Melanocyte of skin (primary cell): ENCODE data around the genes GTF2B and GBP3.

- CAGE, long polyA plus RNA, 2 experiments = no peak in any of the 2 experiments
Measured at GRCh38 chr1:85545038-85545434, 35.5 kb upstream of the CCN1 start.

DNA sequence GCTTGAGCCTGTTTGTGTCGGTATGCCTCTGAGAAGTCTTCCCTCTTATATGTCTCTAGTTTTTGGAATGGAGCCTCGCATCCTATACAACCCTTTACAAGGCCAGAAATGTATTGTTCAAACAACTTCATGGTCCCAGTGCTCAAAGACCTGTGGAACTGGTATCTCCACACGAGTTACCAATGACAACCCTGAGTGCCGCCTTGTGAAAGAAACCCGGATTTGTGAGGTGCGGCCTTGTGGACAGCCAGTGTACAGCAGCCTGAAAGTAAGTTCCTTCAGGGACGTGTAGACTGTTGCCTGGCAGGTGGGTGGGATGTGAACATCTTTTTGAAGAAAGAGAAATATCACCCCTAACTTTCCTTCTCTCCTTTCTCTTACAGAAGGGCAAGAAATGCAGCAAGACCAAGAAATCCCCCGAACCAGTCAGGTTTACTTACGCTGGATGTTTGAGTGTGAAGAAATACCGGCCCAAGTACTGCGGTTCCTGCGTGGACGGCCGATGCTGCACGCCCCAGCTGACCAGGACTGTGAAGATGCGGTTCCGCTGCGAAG lies 1.9 kb downstream of the CCN1 start:
- CAGE, long polyA plus RNA, 2 experiments = no peak in any of the 2 experiments

DNA sequence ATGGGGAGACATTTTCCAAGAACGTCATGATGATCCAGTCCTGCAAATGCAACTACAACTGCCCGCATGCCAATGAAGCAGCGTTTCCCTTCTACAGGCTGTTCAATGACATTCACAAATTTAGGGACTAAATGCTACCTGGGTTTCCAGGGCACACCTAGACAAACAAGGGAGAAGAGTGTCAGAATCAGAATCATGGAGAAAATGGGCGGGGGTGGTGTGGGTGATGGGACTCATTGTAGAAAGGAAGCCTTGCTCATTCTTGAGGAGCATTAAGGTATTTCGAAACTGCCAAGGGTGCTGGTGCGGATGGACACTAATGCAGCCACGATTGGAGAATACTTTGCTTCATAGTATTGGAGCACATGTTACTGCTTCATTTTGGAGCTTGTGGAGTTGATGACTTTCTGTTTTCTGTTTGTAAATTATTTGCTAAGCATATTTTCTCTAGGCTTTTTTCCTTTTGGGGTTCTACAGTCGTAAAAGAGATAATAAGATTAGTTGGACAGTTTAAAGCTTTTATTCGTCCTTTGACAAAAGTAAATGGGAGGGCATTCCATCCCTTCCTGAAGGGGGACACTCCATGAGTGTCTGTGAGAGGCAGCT lies 2.5 kb downstream of the CCN1 start:
- CAGE, long polyA plus RNA, 2 experiments = no peak in any of the 2 experiments

GRCh38 chr1:85628632-85629542 lies 48.3 kb downstream of the CCN1 start:
- CAGE, long polyA plus RNA, 2 experiments = no peak in any of the 2 experiments

DNA sequence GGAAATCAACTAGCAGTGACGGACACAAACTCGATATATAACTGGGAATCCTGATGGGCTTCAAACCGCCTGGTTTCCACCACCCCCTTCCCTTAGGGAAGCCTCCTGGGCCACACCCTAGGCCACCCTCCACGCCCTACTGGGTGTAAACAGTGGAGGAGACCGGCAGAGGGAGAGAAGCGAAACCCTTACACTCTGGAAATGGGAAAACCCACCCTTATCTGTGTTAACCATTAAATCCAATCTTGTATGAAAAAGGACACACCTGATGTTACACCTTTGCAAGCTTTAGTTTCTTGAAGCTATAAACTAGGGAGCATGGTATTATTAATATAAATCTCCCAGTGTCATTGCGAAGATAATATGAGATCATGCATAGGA lies 650 bp upstream of the ZNHIT6 start:
- CAGE, long polyA plus RNA, 2 experiments = no peak in any of the 2 experiments

DNA sequence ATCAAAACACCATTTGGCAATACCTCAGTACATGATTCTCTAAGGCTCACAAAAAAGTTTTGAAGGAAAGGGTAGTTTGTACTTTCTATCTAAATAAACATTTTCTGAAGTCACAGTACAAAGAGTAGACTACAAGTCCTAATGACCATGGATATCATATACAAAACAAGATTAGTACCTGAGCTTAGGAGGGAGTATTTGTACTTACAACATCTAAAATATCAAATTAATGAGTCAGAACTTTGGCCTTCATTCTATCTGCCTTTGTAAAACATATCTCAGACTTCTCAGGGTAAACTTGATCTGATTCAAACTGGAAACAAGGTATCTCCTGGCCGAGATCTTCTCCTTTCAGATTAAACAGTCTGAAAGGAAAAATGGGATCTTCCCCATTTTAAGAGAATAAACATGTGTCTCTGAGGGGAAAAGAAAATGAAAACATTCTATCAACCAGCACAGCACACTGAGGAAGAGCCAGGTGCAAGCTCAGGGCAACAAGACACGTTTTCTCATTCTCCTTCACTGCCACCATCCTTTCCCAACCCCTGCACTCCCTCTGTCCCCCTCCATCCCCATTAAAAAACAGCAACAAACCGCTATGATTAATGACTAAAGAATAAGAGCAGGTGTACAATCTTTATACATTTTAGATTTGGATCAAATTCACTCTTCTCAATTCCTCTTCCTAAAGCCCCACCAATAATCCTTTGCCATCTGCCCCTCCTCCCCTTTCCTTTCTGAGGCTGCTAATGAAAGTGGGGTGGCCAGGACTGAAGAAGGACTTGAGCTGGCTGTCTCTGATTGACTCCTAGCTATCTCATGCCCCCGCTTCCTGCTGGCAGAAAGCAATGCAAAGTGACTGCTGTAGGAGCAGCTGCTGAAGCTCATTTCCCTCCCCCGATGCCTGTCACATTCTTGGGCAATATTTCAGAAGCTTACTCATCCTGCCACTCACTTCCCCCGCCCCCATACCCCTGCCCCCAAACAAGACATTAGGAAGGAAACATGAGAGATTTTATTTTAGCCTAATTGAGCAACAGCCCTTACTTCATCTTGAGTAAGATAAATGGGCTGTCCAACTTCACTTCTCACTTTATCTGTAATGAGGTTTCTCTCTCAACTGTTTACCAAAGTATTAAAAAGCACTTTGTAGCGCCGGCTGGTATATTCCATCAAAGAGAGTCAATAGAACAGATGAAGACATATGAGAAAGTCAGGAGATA lies 69.6 kb downstream of the SH3GLB1 start:
- CAGE, long polyA plus RNA, 2 experiments = no peak in any of the 2 experiments

DNA sequence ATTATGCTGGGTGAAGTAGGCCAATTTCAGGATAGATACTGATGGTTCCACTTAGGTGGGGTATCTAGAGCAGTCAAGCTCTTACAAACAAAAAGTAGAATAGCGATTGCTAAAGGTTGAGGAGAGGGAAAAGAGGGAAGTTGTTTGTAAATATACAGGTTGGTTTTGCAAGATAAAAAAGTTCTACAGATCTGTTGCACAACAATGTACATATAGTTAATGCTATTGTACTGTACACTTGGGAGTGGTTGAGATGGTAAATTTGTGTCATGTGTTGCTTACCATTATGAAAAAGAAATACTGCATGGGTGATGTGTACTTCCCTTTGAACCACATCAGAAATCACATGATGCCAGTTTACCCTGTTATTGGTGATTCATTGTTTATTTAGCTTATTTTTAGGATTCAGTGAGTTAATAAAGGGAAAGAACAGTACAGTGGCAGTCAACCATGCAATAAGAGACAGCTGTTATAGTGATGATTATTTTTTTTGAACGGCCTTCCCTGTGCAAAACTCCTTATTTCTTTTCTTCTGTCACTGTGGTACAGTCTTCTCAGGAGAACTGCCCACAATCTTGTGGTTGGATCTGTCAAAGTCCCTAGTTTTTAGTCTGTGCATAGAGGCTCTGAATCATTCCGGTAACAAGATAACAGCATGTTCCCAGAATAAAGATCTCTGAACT lies 84.0 kb downstream of the SH3GLB1 start:
- CAGE, long polyA plus RNA, 2 experiments = no peak in any of the 2 experiments

GRCh38 chr1:87121818-87122173 lies 206.9 kb upstream of the LMO4 start:
- CAGE, long polyA plus RNA, 2 experiments = no peak in any of the 2 experiments

DNA sequence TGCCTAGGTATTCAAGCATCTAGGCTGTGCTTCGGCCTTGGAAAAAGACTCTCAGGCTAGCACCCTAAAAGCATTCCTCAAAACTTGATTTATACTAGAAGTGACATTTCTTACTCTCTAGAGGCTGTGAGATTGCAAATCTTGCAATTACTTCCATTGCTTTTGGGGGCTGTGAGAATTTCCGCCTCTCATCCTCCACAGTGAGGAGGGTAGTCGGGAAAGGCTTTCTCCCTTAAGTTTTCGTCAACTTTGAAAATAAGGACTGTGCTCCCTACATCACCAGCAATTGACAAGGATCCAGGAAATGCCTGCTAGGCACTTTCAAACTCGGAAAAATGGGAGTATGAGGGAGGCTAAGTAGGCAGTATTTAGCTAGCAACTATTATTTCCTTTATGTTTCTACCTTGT lies 1.2 kb upstream of the LMO4 start:
- CAGE, long polyA plus RNA, 2 experiments = no peak in any of the 2 experiments

DNA sequence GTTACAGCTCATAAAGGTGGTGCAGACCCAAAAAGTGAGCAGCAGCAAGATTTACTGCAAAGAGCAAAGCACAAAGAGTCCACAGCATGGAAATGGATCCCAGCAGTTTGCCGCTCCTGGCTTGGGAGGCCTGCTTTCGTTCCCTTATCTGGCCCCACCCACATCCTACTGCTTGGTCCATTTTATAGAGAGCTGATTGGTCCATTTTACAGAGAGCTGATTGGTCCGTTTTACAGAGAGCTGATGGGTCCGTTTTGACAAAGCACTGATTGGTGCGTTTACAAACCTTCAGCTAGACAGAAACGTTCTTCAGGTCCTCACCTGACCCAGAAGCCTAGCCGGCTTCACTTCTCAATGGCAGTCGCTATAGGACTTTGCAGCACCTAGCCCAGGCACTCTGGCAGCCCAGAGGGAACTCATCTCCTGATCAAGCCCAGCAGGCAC lies 200.1 kb downstream of the LMO4 start:
- CAGE, long polyA plus RNA, 2 experiments = no peak in any of the 2 experiments

DNA sequence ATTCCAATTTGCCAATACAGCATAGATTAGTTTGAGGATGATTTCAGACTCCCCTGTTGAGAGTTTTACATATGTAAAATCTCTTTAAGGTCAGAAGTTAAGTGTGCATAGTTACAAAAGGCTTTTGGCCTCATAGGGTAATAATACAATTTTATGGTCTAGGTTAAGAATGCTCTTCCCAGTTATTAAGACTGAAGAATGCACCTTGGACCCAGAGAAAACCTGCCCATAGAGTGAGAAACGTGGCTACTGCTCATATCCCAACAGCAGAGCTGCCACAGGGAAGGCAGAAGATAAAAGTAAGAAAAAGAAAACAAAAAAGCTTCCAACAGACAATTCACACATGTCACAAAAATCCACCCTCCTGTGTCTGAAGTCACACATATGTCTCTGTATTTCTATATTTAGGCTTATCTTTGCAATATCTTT lies 255.9 kb downstream of the LMO4 start:
- CAGE, long polyA plus RNA, 2 experiments = no peak in any of the 2 experiments

DNA sequence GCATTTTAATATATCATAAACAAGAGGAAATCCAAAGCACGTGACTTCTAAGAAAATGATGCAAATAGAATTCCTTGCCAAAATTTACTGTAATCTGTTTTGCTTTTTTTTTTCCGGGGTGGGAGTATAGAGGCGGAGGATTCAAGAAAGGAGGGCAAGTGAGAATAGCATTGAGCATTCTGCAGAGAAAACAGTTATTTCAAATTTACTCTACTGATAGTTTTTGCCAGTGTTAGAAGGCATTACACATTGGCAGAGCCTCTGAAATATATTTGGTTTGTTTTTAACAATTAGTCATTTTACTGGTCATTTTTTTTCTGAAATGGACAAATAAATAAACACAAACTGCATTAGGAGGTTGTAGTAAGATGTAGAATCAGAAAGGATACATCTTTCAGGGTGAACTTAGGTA lies 498.4 kb downstream of the LMO4 start:
- CAGE, long polyA plus RNA, 2 experiments = no peak in any of the 2 experiments

- CAGE, long polyA plus RNA, 2 experiments = no peak in any of the 2 experiments
Measured at GRCh38 chr1:87902864-87903313, 574.2 kb downstream of the LMO4 start.

GRCh38 chr1:88311901-88312481 lies 372.1 kb upstream of the PKN2 start:
- CAGE, long polyA plus RNA, 2 experiments = no peak in any of the 2 experiments

- CAGE, long polyA plus RNA, 2 experiments = no peak in any of the 2 experiments
Measured at GRCh38 chr1:88710304-88711175, 26.5 kb downstream of the PKN2 start.

GRCh38 chr1:88891087-88892317 lies at the start of gene GTF2B:
GTF2B (minus strand) TSS chr1:88891567.
- CAGE, long polyA plus RNA, 2 experiments = no peak in any of the 2 experiments

DNA sequence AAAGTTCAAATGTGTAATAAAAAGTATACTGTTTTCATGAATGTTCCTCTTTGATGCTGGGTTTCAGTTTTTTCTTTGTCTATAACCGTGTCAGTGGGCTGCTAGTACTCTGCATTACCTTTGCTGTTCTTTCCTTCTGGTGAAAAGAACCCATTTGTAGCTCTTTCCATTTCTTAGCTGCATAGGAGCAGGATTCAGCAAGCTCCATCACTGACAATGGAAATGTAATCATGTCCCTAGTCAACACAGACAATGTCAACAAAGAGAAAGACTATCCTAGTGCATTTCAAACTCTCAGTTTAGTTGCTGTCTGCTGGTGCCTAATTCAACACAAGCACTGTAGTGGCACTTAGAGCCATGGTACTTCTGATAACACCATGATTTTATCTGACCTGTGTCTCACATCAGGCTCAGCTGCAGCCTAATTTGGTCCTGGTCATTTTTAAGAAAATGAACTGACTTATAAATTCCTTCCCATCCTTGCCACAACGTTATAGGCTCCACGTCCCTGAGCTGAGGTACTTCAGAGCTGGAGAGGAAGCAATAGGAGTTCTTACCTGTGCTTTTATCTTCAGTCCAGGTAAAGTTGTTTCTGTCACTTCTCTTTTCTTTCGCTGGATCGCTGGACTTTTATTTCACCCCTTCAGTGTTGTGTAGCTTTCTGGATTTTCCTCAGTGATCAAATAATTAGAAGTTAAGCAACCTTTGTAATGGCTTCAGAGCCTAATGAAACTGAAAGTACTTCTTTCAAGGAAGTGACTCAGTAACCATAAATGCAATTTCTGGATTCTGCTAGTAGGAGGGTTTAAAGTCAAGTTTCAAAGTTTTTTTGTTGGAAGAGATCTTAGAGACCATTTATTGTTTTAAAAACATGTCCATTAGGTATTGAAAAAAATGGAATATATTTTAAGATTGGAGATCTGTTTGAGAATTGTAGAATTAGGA lies at the start of gene GBP3:
GBP3 (minus strand) TSS at position 740 of the 945 bp plus-strand sequence.
- CAGE, long polyA plus RNA, 2 experiments = no peak in any of the 2 experiments

DNA sequence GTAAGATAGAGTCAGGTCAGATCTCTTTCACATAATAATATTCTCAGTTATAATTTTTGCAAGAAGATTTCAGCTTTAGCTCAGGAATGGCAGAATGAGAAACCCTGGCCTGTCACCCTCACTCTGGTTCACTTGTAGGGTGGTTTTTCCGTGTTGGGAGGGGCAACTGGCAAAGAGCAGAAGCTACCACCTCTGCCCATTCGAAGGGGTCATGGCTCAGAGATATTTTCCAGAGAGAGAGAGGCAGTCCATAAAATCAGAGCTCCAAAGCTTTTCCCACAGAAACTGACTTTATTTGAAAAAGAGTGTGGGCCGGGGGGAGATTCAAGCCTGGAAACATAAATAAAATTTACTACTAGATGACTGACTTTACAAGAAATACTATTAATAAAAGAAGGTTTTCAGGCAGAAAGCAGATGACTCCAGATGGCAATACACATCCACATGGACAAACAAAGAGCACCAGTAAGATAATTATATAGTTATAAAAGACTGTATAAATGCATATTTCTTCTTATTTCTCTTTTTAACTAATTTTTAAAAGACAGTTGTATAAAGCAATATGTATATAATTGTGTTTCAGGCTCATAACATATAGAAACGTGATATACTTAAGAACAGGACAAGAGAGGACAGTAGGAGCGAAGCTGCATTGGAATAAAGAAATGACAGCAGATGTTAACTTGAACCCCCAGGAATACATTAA lies 3.8 kb upstream of the GBP1 start:
- CAGE, long polyA plus RNA, 2 experiments = no peak in any of the 2 experiments

GRCh38 chr1:89110133-89110421 lies 15.8 kb downstream of the GBP2 start:
- CAGE, long polyA plus RNA, 2 experiments = no peak in any of the 2 experiments

DNA sequence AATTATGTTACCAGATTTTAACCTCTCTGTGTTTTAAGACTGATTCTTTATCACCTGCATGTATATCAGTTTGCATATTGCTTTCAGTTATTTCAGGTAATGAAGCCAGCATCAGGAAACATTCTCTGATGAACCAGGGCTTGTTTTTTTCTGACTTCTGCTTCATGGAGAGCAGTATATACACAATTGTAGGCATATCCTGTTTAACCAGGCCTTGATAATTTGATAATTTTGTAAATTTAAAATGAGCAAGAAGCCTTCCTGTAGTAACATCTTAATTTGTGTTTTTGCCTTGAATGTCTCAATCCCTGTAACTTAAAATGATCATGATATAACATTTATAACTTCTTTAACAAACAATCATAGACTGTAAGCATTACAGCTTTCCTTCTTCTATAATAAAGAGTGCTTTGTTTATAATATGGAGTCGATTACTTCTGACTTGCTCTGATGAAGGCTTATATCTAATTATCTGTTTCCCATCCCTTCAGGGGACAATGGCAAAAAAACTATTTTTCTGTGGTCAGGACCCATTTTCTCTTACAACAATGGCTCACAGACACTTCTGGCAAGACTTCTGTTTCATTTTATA lies 1.0 kb downstream of the GBP2 start:
- CAGE, long polyA plus RNA, 2 experiments = no peak in any of the 2 experiments